Retinal pigment epithelial cell (primary cell): ENCODE measurements around the gene CLEC20A.

DNA sequence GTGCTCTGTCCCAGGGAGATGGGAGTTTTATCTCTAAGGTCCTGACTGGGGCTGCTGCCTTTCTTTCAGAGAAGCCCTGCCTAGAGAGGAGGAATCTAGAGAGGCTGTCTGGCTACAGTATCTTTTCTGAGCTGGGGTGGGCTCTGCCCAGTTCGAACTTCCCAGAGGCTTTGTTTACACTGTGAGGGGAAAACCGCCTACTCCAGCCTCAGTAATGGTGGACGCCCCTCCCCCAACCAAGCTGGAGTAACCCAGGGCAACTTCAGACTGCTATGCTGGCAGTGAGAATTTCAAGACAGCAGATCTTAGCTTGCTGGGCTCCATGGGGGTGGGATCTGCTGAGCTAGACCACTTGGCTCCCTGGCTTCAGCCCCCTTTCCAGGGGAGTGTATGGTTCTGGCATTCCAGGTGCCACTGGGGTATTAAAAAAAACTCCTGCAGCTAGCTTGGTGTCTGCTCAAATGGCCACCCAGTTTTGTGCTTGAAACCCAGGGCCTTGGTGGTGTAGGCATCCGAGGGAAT lies 205.2 kb downstream of the GPR52 start:
- RRBS = no CpG with 5 or more reads among the region's 4 CpGs

- RRBS = no CpG with 5 or more reads among the region's 1 CpG
These were observed 227.2 kb upstream of the CACYBP start for GRCh38 chr1:174772619-174772842.

- RRBS = no CpG with 5 or more reads among the region's 9 CpGs
These were observed 199.6 kb upstream of the CACYBP start for GRCh38 chr1:174800157-174800576.

DNA sequence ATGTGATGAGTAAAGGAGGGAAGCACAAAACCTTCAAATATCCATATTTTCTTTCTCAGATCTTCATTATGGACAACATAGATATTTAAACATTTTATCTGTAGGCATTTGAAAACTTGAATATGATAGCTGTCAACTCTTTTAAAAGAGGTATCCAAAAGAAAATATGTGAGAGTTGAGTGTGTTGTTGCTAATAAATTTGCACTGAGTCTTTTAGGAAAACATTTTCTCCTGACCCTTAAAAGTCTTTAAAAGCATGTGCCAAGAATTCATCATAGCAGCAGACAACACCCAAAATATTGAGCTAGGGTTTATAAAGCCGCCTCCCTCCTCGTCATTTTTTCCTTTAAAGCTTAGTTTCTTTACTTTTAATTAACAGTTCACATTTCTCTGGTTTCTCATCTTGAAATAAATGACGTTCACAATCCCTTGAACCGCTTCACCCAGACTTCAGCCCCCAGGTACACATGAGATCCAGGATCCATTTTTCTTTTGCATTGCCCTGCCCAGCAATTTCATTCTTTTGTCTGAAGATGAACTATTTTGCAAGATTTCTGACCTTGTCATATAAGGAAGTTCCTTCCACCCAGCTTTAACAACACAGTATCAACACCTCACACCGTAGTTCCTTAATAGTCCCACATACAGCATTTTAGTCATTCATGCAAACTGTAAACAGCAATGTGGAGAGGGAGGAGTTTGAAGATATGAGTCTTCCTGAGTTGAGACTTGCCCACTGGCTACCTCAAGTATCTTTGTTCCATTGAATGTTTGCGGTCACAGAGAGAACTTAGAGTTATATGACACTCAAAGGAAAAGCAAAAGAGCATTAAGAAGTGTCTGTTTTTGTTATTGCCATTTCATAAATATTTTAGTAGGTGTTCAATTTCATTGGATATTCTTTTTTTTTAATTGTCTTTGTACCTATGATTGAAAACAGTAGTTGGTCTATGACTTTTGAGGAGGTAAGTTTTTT lies 35.4 kb upstream of the CACYBP start:
- RRBS = no CpG with 5 or more reads among the region's 6 CpGs

- RRBS = no CpG with 5 or more reads among the region's 5 CpGs
These were observed 10.2 kb upstream of the CACYBP start for GRCh38 chr1:174989321-174990198.

- RRBS = no CpG with 5 or more reads among the region's 3 CpGs
These were observed 998 bp downstream of the CACYBP start for GRCh38 chr1:175000845-175001044.

DNA sequence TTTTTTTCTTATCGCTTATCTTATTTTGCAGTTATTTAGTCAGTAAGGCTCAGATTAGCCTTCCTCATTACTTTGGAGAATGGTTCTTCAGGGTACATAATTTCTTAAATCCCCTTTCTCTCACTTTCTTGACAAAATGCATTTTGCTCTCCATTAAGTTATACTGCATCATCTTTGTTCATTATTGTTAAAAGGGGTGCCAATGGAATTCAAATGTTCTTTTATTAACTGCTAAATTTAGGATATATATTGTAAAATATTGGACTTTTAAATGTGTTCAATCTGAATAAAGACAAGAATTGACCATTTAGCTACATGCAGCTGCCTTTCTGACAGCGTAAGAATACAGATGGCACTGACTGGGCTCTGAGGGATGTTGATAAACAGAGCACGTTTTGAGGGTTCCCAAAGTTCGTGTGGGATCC lies 226.4 kb upstream of the KIAA0040 start:
- RRBS = no CpG with 5 or more reads among the region's 4 CpGs

GRCh38 chr1:176068188-176068712 lies 138.8 kb downstream of the COP1 start:
- RRBS = no CpG with 5 or more reads among the region's 2 CpGs

DNA sequence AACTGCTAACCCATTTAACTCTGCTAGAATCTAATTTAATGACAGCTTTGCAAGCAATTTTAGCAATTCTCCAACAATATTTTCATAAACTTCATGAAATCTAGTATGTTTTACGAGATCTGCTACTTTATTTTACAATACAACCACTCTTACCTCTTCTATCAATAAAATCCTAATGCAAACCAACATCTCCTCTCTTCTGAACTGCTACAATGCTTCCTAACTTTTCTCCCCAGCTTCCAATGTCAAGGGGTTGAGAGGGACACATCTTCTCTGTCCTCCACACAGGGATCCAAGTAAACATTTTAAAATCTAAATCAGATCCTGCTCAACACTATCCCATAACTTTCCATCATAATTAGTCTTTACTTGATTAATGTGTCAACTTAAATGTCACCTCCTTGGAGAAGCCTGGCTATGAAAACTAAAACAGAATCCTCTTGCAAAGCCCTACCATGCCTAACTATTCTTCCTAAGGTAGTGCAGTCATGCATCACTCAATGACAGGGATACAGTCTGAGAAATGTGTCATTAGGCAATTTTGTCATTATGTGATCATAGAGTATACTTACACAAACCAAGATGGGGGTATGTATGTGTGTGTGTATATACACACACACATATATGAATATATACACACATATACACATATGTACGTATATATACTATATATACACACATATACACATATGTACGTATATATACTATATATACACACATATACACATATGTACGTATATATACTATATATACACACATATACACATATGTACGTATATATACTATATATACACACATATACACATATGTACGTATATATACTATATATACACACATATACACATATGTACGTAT lies 74.9 kb downstream of the COP1 start:
- RRBS = no CpG with 5 or more reads among the region's 7 CpGs

- RRBS = no CpG with 5 or more reads among the region's 3 CpGs
These were observed 206.7 kb downstream of the PAPPA2 start for GRCh38 chr1:176669577-176670176.

DNA sequence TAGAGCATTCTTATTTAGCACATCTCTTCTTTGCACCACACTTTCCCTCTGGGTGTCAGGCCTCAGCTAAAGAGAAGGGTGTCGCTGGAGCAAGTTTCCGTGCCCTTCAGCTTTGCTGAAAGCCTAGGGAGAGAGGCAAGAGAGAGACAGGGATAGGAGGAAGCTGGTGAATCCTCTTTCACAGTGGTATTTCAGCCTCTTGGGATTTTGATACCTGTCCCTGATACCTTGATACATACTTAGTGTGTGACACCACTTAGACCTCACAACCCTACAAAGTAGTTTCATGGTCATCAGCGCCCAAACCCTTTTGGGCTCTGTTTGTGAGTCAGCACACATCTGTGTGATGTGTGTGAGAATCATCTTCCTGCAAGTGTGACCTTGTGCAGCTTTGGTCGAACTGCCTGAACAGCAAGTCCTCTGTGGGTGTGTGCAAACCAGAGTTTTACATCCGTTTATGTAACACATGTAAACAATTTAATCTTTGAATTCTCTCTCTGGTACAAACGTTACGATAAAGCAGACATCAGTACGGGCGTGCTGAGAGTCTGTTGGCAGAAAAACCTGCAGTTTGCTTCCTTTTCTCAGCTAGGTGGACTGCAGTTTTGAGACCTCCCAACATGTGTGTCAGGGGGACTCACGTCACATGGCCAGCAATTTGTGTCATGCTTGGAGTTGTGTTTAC lies 230.6 kb downstream of the PAPPA2 start:
- RRBS = no CpG with 5 or more reads among the region's 10 CpGs

DNA sequence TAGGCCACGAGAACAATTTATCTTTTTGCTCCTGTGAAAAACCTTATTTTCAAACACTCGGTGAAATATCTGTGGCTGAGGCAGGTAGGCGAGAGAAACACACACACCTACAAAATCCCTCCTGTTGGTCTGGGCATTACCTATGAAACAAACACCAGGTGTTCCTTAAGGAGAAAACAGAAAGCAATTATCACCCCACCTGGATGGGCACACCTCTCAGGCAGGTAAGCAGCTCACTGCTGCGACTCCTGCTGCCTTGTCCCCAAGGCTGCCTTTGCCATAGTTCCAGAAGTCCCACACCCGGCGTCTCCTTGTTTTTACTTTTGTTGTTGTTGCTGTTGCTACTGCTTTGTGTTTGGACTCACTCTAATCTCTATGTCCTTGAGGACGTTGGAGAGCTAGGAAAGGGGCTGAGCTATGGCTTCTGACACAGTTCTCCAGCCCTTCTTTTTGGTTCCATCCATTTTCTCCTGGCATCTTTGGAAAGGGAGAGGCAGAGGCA lies 271.0 kb downstream of the ASTN1 start:
- RRBS = no CpG with 5 or more reads among the region's 7 CpGs

- RRBS = no CpG with 5 or more reads among the region's 9 CpGs
These were observed 336.1 kb downstream of the SEC16B start for GRCh38 chr1:177633786-177634080.

DNA sequence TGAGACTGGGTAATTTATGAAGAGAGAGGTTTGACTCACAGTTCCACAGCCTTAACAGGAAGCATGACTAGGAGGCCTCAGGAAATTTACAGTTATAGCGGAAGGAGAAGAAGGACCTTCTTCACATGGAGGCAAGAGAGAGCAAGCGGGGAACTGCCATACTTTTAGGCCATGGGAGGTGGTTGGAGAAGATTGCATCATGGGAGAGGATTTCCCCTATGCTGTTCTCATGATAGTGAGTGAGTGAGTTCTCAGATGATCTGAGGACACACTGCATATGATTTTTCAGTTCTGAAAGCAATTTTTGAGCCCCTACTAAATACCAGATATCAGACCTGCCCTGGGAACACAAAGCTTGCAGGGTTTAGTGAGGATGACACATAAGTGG lies 87.8 kb downstream of the CLEC20A start:
- RRBS = no CpG with 5 or more reads among the region's 2 CpGs

GRCh38 chr1:178442798-178443141 lies 54.0 kb downstream of the CLEC20A start:
- RRBS = no CpG with 5 or more reads among the region's 4 CpGs

DNA sequence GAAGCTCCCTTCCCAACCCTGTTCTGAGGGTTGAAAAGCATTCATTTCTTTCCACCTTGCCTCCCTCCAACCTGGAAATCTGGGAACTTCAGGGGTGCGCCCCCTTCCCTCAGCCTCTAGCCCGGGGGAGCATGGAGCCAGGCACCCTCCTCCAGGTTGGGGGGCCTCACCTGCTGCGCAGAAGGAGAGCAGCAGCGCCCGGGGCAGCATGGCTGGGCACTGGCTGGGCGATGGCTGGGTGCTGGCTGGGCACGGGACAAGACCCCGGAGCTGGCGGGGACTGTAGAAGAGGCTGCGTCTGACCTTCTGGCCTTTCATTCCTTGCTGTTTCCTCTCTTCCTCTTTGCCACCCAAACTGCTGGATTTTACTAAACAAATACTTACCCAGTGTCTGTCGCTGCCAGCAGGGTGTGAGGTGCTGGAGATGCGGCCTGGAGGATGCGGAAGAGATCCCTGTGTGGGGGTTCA lies at the start of gene CLEC20A:
Gene CLEC20A (minus strand): TSS at position 235 of the 468 bp plus-strand sequence.
- RRBS = 94% methylated on average over 7 of the region's 13 CpGs

GRCh38 chr1:178581045-178581857 lies 68.3 kb downstream of the TEX35 start:
- RRBS = no CpG with 5 or more reads among the region's 12 CpGs

DNA sequence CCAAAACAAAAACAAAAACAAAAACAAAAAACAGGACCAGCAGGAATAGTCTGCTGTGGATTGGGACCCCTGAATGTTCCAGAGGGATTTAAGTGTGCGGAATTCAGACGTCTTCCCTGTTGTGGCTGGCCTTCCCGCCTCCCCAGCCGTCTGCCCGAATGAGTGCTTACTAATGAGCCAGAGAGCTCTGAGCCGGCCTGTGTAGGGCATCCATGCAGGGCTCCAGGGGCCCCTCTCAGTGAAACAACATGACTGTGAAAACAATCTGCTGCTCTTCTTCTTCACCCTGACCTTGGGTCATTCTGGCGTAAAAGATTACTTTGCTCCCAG lies 23.3 kb upstream of the FAM20B start:
- RRBS = no CpG with 5 or more reads among the region's 7 CpGs

DNA sequence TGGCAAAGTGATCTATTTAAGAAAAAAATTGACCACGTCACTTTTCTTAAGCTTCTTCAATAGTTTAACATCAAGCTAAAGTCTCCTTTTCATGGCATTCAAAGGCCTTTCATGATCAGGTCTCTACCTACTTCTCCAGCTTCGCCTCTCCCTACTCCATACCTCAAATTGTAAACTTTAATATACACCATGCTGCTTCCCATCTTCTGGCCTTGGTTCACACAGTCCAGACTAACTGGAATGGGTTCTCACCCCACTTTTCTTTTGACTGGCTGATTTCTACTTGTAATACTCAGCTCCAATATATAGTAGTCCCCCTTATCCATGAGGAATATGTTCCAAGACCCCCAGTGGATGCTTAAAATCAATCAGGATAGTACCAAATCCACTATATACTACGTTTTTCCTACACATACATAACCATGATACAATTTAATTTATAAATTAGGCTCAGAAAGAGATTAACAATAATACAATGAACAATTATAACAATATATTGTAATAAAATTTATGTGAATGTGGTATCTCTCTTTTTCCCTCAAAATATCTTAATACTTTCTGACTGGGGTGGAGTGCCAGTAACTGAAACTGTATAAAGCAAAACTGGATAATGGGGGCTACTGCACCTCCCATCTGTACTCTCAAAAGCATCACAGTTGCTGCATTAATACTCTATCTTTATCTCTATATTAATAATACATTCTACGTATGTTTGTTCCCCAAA lies 51.7 kb downstream of the TOR3A start:
- RRBS = no CpG with 5 or more reads among the region's 4 CpGs

GRCh38 chr1:179230747-179231102 lies 1.2 kb upstream of the ABL2 start:
- RRBS = no CpG with 5 or more reads among the region's 3 CpGs